Skeletal muscle satellite cell (primary cell): ENCODE data around the genes OR2A5, OR2A2, OR2A42 and NOBOX.

GRCh38 chr7:140925228-140925577 lies 474 bp upstream of the BRAF start:
- CAGE, long polyA plus RNA: no peak

- CAGE, long polyA plus RNA: no peak
These were observed 11.4 kb downstream of the AGK start for GRCh38 chr7:141562641-141562901.

DNA sequence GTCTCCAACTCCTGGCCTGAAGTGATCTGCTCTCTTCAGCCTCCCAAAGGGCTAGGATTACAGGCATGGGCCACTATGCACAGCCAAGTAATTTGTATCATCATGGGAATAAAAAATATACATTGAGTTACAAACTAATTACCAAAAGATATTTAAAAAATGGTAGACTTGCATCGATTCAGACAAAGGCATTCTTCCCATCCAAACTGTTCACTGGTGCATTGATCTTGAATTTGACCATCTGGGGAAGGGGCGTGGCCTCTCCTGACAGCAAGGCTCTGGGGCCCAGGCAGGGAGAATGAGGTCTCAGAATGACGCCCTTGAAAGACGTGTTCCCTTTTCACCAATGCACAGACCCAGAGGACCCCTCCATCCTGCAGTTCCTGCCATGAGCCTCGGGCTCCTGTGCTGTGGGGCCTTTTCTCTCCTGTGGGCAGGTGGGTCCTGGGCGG lies 91.0 kb upstream of the PRSS58 start:
- CAGE, long polyA plus RNA: no peak

GRCh38 chr7:142496684-142497218 lies 238.9 kb upstream of the PRSS58 start:
- CAGE, long polyA plus RNA: no peak

DNA sequence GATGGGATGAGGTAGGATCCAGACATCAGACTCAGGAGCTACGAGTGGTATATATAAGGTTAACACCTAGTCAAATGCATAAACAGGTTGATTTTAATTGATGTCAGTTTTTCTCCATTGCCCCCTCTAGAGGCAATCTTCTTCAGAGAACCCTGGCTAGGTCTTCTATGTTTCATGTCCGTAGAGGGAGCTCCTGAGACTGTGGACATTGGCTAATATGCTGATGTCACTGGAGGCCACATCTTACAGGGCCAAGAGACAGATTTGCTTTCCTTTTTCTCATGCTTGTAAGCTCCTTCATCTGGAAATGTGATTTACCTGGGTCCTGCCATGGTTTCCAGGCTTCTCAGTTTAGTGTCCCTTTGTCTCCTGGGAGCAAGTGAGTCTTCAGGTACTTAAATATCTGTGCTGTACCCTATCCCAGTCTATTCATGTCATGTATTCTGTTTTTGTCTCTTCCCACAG lies 161.6 kb upstream of the PRSS1 start:
- CAGE, long polyA plus RNA: no peak

GRCh38 chr7:142641407-142641978 lies 107.8 kb upstream of the PRSS1 start:
- CAGE, long polyA plus RNA: no peak

GRCh38 chr7:142670469-142670838 lies 78.8 kb upstream of the PRSS1 start:
- CAGE, long polyA plus RNA: no peak

GRCh38 chr7:142712050-142712588 lies 37.2 kb upstream of the PRSS1 start:
- CAGE, long polyA plus RNA: no peak

- CAGE, long polyA plus RNA: no peak
These were observed 4.3 kb downstream of the LLCFC1 start for GRCh38 chr7:142943669-142943984.

DNA sequence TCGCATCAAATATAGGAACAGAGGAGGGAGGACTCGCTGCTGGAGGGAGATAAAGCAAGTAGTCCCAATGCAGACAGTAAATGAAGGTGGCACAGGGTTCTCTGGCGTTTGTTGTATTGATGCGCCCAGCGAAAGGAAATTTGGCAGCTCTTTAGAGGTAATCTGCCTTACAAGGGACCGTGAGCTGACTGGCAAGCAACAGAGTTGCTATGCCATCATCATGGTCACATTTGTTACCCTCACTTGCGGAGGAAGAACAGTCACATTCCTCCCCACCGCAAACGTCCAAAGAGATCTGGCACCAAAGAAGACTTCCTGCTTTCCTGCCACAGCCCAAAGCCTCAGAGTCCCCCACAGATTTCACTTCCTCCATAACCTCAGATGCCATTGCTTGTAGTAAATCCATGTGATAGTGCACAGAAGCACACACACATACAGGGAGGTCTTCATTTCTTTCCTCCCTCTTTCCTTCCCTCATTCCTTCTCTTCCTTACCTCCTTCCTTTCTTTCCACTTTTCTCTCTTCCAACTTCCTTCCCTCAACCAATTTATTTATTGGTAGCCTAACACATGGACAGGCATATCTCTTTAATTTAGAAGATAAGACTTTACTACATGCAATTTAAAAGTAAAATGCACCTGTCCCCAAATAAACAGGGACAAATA lies 15.9 kb upstream of the TAS2R40 start:
- CAGE, long polyA plus RNA: no peak

DNA sequence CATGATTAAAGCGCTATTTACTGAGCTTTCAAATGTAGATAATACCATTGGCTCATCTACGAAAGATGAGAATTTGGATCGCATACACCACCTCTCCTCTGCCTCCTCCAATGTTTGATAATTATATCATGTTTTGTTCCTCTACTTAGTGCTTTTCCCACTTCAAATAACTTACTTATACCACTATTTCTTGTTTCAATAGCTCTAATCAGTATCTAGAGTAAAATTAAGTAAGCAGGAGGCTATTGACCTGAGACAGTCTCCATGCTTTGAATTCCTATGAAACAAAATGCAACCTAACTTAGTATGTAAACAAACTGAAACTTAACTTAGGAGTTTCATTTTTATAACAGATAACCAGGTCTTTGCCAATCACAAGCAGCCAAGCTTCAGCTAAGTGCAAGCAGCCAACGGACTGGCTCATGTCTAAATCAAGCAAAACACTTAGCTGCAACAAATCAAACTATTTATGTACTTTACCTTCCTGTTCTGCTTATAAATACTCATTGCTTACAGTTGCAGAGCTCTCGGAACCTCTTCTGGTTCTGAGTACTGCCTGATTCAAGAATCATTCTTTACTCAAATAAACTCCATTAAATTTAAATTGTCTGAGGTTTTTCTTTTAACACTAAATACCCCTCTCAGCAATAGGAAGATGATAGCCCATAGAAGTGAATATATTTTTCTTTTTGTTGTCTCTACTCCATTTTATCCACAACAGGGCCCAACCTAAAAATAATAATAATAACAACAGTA lies 4.4 kb upstream of the GSTK1 start:
- CAGE, long polyA plus RNA: no peak

DNA sequence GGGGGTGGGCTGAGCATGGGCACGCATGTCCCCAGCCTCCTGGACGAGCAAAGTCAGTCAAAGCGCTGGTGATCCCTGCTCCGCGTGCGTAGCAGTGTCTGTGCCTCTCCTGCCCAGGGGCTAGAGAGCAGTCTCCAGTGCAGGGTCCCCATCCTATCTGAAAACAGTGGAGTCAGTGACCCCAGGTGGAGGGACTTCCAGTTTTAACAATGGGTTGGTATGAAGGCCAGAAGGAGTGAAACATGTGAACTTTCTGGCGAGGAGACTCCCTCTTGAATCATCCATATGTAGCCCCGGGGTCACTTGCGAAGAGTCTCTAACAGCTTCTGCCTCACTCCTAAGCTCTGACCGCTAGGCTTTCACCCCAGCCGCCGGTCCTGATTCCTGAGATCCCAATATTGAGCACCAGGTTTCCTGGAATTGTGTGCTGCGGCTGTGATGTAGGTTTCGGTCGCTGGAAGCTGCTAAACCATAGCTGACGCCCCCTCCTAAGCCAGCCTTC lies 653 bp upstream of the CASP2 start:
- CAGE, long polyA plus RNA: no peak

- CAGE, long polyA plus RNA: no peak
These were observed 12.9 kb downstream of the CASP2 start for GRCh38 chr7:143300728-143301803.

DNA sequence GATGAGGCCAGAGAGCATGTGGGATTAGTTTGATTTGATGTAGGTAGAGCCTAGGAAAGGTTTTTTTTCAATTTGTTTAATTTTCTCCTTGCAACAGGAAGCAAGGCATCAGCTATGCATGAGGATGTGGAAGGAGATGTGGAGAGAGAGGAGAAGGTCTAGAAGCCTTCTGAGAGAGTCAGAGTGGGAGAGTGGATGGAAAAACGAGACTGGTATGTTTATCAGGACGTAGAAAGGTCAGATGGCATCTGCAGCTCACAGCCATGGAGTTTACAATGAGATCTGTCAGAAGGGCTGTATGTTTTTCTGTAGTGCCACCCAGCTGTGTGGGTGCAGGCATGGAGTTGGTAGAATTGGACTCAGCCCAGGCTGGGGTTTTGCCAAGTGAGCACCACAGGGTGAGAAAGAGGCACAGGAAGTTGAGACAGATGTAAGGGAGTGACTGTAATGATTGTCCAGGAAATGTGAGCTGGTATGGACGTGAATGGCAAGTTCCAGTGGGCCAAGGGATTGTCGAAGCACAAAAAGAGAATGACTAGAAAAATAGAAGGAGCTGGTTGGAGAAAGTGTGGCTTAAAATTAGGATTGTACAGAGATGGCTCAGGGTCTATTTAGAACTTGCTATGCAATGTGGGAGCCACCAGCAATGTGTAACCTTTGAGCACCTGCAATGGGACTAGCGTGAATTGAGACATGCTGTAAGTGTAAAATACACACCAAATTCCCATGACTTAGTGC lies 9.1 kb upstream of the ZYX start:
- CAGE, long polyA plus RNA: no peak

- CAGE, long polyA plus RNA: no peak
These were observed 1.3 kb downstream of the ZYX start for GRCh38 chr7:143382581-143382724.

DNA sequence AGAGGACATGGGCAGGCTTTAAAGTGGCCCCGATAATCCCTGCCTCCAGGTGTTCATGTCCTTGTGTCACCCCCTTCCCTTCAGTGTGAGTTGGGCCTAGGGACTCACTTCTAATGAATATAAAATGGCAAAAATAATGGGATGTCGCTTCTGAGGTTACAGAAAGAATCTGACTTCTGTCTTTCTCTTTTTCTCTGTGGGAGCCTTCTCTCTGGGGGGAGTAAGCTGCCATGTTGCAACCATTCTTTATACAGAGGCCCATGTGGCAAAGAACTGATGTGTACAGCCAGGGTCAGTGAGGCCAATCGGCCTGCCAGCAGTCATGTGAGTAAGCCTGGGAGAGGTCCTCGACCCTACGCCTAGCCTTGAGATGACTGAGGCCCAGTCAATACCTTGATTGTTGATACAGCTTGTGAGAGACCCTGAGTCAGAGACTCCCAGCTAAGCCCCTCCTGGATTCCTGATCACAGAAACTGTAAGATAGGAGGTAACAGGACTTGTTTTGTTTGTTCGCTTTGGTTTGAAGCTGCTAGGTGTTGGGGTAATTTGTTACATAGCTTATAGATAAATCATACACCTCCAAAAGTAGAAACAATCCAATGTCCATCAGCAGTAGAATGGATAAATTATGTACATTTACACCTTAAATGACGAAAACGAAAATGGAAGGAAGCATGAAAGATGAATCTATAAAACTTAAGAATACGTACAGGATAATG lies 1.6 kb downstream of the TCAF1 start:
- CAGE, long polyA plus RNA: no peak

- CAGE, long polyA plus RNA: no peak
These were observed at the start of gene OR2A5 for GRCh38 chr7:144048770-144049053. Gene OR2A5 (plus strand): TSS chr7:144048948.

DNA sequence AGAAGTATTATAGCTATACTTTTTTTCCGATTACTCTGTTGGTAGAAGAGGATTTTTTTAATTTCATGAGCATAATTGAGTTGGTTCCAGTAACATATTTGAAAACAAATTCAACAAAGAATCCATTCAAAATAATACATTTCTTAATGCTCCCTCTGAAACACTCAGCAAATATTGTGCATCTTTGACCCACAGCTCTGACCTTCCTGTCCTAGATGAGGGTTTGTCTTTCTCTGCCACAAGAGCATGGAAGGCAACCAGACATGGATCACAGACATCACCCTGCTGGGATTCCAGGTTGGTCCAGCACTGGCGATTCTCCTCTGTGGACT lies at the start of gene OR2A2:
TSS of gene OR2A2 (plus strand) at position 247 of the 332 bp plus-strand sequence.
- CAGE, long polyA plus RNA: no peak

- CAGE, long polyA plus RNA: no peak
These were observed at the start of gene OR2A42 for GRCh38 chr7:144239475-144239952. Gene OR2A42 (minus strand): TSS chr7:144239605.

- CAGE, long polyA plus RNA: no peak
These were observed at the start of gene NOBOX for GRCh38 chr7:144410109-144410646. Gene NOBOX (minus strand): TSS chr7:144410227.